Mesangial cell (primary cell): ENCODE results near the genes FGF8 and ACTR1A.

DNA sequence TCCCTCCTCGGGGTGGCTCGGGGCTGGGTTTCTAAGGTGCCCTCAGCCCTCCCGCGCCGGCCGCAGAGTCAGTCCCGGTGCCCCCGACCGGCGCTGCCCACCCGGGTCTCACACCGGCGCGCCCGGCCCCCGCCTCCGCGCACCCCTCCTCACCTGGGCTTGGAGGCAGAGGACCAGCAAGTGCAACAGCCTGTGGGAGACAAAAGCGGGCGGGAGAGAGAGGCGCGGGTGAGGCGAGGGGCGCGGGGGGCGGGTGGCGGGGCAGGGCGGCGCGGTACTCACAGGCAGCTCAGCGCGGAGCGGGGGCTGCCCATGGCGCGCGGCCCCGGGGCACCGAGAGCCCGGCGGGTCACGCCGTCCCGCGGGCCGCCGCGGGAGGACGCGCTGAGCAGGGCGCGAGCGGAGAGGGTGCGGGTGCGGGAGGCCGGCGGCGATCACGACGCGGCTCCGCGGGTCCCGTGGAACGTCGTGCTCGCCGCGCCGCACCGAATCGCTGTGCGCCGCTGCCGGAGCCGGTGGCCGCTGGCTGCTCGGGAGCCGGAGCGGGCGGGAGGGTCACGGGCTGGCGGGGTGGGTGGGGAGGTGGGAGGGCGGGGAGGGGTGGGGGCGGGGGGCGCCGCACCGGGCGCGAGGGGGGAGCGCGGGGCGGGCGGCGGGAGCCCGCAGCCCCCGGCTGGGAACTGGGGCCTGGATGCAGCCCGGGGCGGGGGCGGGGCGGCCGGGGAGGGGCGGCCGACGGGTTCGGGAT lies at the start of gene FGF8:
Gene FGF8, minus strand, starts transcription at position 528 of the 748 bp plus-strand sequence.
- RAMPAGE, long total RNA = no peak

DNA sequence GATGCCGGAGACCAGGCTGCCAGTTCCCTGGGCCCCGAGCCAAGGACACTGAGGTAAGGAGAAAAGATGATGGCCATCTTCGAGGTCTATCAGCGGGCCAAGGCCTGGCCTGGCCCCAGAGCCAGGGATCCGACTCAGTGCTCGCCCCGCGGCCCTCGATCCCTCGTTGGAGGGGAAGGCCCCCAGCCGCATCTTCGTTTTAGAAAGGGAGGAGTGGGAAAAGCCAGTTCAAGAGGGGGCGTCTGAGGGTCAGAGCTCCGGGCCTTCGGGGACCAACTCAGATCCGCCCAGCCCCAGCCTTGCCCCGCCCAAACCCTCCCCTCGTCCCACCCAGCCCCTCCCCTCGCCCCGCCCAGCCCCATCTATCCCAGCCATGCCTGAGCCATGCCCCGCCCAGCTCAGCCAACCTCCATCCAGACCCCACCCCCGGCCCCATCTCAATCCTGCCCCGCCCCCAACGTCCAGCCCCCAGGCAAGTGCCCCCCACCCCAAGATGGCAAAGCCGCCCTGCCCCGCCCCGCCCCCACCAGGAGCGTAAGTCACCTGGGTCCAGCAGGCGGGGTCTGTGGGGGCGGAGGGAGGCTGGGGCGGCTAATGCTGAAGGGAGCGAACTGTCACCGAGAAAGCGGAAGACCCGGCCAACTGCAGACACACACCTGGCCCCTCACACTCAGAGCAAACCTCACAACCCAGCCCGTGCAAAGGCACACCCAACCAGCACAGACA lies 11.2 kb upstream of the OGA start:
- RAMPAGE, long total RNA = no peak

- RAMPAGE, long total RNA = no peak
Observed at GRCh38 chr10:101919517-101920245, 76.1 kb upstream of the KCNIP2 start.

DNA sequence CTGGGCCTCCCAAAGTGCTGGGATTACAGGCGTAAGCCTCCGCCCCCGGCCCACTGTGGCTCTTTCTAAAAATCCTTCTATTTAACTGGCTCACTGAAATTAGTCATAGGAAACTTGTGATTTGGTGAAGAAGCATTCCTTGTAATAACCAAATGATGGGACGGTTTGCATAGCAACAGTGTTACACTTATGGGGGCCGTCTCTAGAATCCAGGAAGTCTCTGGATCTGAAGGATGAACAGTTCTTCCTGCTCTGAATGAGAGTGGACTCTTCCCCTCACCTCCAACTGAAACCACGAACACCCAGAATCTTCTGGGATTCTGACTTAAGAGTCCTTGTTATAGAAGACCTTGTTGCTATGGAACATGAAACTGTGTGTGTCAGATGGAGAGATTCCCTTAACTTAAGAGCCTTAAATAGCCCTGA lies 23.2 kb downstream of the NOLC1 start:
- RAMPAGE, long total RNA = no peak

- RAMPAGE, long total RNA = no peak
Observed at GRCh38 chr10:102376425-102377310, 18.8 kb upstream of the NFKB2 start.

- RAMPAGE, long total RNA = no peak
Observed at GRCh38 chr10:102393149-102393643, 2.3 kb upstream of the NFKB2 start.

DNA sequence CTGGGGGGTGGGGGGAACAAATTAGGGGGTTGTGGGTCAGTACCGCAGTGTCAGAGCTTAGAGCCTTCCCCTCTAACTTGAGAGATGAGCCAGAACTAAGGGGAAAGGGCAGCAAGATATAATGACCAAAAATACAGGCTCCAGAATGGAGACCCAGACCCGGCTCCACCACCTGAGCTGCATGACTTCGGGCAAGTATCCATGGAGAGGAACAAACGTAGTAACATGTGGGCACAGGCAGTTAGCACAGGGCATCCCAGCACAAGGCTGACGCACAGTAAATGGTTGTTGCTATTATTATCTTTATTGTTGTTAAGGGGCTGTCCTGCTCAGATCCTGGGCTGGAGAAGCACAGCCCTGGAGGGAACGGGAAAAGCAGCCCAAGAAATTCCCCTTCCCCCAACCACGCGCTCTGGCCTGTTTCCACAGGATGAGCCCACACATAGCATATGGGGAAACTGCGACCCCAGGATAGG lies 11.3 kb downstream of the PSD start:
- RAMPAGE, long total RNA = no peak

- RAMPAGE, long total RNA = no peak
Observed at GRCh38 chr10:102431510-102432092, 773 bp downstream of the CUEDC2 start.

GRCh38 chr10:102449404-102450286 lies 1.7 kb downstream of the C10orf95 start:
- RAMPAGE, long total RNA = no peak

GRCh38 chr10:102475299-102476055 lies 14.3 kb downstream of the MFSD13A start:
- RAMPAGE, long total RNA = no peak

- RAMPAGE, long total RNA = start-site peak on the minus strand at chr10:102502671-102502714, 576 reads
Observed at GRCh38 chr10:102502171-102503207, at the start of gene ACTR1A. Gene ACTR1A, minus strand, starts transcription at chr10:102502712.

DNA sequence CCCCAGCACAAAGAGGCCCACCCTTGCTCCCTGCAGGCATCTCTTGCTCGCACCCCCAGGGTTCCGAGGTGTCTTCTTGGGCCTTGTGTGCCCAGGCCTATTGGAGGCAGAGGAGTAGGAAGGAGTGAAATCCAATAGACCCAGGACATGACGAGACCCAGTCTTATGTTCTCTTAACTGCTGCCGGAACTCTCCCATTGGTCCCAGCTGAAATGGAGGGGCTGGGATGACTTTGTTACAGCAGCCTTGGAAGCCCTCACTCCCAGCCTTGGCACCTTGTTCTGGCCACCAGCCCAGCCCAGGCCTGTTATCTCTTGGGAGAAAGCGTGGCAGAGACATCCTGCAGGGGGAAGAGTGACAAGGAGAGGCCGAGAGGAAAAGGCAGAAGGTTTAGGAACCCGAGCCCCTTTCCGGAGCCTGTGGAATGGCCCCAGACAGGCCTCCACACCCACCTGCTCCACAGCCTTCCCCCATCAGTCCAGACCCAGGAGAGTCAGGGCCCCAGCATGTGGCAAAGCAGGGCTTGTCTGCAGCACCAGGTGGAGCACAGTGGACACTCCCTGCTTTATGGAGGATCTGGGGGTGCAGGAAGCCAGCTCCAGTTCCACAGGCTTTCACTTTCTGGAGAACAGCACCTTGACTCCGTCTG lies 24.2 kb upstream of the TRIM8 start:
- RAMPAGE, long total RNA = no peak

DNA sequence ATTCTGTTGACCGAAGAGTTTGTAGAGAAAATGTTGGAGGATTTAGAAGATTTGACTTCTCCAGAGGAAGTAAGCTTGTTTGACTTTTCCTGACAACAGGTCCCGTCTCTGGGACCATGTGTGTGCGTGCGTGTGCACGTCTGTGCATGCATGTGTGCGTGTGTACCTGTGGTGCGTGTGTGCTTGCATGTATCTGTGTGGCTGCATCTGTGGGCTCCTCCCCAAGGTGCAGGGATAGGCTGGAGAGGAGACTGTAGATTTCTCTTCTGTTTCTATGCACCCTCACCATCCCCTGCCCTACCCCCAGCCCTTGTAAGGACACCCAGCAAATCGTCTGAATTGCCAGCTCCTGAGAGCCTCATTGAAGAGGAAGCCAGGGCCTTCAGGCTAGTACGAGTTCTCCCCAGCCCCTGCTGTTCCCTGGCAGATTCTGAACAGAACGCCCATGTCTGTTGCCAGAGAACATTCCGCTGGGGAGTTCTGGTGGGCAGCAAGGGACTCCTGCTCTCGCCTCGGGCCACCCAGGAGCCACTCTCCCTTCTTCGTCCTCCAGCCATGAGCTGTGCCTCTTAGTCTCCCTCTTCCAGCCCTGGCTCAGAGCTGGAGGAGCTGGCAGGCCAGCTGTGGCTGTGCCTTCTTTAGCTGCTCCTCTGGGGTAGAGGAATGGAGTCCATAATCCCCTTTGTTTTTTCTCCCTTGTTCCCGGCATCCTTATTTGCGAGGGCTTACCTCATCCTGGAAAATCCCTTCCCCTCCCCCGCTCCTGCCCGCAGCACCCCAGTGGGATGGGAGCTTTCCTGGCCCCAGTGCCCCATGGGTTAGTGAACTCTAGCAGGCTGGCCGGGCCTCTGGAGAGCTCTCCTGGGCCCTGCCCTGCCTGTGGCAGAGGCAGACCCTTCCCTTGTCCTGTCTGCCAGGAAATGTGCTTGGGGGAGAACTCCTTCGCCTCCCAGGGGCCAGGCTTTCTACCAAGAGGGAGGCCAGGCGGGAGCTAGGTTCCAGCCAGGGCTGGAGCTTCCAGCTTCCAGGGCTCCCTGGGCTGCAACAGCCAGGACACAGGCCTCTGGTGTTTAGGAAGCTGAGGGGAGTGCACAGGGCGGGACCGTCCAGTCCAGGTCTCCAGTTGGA lies 16.7 kb upstream of the TRIM8 start:
- RAMPAGE, long total RNA = no peak

DNA sequence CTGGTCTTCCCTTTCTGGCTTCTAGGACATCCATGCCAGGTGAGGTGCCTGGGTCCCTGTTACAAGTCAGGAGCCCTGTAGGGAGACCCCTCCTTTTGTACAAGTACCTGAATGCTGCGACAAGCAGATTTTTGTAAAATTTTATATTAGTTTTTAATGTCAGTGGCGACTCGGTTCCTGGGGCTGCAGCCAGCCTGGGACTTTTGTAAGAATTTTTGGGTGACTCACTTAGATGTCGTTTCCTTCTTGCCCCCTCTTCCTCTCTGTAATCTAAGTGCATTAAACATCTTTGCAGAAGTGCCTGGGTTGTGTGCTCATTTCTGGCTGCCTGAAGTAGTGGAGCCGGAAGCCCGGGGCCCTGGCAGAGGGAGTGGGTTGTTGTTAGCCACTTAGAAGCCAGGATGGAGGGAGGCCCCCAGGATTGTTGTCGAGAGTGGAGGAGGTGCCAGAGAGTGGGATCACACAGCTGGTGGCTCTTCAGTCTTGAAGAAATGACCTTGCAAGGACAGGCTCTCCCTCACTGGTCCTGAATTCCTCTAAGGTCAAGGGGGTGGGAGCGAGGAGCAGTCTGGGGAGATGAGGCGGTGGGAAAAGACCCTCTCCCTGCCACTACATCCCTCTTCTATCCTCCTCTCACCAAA lies 11.0 kb upstream of the TRIM8 start:
- RAMPAGE, long total RNA = no peak

- RAMPAGE, long total RNA = no peak
Observed at GRCh38 chr10:102641438-102641852, 2.8 kb upstream of the TRIM8 start.

GRCh38 chr10:102642634-102643568 lies 1.4 kb upstream of the TRIM8 start:
- RAMPAGE, long total RNA = no peak

GRCh38 chr10:102647135-102647579 lies 2.9 kb downstream of the TRIM8 start:
- RAMPAGE, long total RNA = no peak

- RAMPAGE, long total RNA = no peak
Observed at GRCh38 chr10:102661840-102662202, 17.5 kb downstream of the TRIM8 start.

DNA sequence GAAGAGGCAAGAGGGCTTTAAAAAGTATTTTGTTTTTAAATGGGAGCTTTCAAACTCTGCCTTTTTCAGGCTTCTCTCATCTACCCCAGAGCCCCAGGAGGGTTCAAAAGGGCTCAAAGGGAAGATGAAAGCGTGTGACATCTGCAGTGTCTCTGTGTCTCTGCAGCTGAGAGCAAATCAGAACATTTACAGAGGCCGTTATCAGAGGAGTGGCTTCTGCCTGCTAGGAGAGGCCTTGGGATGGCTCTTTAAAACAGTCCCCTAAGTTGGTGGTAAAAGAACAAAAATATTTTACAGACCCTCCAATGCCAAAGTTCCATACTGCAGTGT lies 30.3 kb downstream of the TRIM8 start:
- RAMPAGE, long total RNA = no peak

DNA sequence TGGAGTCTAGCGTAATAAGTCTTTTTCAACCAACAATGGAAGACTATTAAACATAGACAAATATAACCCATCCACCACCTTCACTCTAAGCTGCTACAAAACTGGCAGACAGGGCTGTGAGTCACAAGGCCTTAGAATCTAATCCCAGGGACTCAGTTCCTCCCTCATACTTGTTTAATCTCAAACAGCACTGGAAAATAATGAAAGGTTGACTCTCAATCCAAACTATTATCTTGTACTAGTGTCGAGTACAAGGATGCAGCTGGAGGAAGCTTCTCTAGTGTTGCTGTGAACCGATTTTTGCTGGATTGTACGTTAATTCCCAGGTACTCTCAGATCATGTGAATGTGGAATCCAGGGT lies 22.4 kb downstream of the ARL3 start:
- RAMPAGE, long total RNA = no peak